GM12892 (cell line): Measurements from ENCODE around the genes TARBP2 and HOXC10.

- RRBS: no CpG with 5 or more reads among the region's 5 CpGs
Observed at GRCh38 chr12:53223983-53224311, 8.1 kb downstream of the RARG start.

DNA sequence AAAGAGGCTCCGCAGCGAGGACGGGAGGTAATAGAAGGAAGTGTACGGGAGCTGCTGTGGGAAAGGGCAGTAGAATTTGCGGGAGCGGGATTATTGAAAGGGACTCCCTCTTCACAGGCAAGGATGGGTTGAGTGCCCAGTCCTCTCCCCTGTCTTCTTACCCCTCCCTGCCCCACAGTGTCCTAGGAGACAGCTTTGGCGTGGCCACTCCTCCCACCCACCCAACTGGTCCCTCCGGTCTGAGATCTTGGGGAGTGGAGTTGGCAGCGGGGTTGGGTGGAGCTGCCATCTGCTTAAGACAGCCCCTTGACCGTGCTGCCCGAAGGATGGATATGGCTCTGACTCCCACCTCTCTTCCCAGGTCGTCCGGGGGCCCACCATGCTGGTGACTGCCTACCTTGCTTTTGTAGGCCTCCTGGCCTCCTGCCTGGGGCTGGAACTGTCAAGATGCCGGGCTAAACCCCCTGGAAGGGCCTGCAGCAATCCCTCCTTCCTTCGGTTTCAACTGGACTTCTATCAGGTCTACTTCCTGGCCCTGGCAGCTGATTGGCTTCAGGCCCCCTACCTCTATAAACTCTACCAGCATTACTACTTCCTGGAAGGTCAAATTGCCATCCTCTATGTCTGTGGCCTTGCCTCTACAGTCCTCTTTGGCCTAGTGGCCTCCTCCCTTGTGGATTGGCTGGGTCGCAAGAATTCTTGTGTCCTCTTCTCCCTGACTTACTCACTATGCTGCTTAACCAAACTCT is 736 bp downstream of the MFSD5 start:
- RRBS: 45% methylated on average over 2 of the region's 16 CpGs

- RRBS: no CpG with 5 or more reads among the region's 5 CpGs
Observed at GRCh38 chr12:53300285-53300725, 810 bp downstream of the MYG1 start.

DNA sequence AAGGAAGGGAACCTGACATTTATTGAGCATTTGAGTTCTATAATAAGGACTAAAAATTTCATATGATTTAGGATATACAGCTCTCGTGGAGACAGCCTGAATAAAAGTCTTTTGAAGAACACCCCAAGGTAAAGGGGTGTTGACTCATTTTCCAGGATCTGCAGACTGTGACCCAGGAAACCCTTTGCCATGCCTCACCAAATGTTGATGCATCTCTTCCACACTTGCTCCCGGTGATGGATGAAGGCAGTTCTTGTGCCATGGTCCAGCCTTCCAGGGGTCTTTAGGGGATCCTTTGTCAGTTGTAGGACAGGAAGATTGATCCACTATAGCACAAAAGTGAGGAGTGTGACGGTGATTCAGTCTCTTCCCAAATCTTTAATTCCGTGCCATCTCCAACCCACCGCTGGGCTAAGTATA is 1.0 kb downstream of the AAAS start:
- RRBS: no CpG with 5 or more reads among the region's 5 CpGs

DNA sequence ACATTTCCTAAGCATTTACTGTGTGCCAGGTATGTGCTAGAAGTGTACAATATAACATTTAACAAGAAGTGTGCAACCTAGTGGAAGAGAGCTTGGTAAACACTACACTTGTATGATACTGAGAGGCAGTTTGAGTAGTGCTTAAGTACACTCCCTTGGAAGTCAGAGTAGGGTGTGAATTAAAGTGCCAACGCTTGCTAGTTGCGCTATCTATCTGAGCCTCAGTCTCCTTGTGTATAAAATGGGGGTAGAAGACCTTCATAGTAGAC is 16.8 kb upstream of the SP7 start:
- RRBS: no CpG with 5 or more reads among the region's 2 CpGs

GRCh38 chr12:53380519-53380943 is 555 bp downstream of the SP1 start:
- RRBS: 1% methylated on average over 19 of the region's 34 CpGs

DNA sequence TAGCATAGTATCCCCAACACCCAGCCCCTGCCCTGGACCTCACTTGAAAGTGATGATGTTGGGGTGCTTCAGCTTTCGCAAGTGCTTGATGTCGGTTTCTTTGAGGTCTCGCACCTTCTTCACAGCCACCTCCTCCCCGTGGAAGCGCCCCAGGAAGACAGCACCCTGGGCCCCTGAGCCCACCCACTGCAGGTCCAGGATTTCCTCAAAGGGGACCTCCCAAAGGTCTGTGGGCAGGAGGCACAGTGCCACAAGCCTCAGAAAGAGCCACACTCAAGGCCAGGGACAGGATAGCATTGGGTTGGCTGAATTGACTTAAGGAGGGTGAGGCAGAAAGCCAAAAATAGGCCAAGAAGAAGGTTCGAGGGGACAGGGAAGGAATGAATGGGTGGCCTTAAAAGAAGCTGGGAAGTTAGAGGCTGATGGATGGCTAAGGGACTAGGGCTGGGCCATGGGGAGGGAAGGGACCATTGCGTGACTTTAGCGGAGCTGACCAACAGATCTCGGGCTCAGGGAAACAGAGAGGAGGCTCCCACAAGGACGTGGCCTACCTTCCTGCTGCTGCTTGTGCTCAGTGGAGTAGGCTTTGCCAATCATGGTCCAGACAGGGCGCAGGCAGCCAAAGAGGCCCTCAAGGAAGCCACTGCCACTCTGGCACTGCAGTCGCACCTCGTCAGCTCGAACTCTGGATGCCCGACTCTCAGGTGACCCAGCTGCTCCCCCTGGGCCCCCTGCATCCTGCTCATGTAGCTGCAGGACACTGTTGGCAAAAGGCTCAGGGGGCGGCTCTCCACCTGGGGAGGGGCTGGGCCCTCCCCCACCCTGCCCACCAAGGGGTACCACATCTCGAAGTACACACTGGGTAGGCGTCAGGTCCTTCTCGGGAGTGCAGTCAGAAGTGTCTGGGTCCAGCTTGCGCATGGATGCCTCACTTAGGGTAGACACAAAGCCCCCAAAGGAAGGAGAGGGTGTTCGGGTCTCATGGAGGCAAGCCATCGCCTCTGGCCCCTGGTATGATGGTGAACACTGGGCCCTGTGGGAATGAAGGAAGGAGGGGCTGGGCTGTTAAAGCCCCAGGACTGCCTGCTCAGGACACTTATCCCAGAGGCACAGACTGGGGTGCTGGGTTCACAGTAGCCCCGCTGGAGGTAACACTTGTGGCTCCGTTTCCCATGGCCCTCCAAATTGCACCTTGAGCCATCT is 12.5 kb downstream of the MAP3K12 start:
- RRBS: no CpG with 5 or more reads among the region's 24 CpGs

- RRBS: no CpG with 5 or more reads among the region's 12 CpGs
Observed at GRCh38 chr12:53493390-53494123, 5.7 kb downstream of the MAP3K12 start.

- RRBS: 7% methylated on average over 1 of the region's 72 CpGs
Observed at GRCh38 chr12:53500868-53501964, at the start of gene TARBP2. TSS of gene TARBP2 (plus strand) at chr12:53501283.

GRCh38 chr12:53513621-53514075 is 6.4 kb upstream of the NPFF start:
- RRBS: no CpG with 5 or more reads among the region's 3 CpGs

DNA sequence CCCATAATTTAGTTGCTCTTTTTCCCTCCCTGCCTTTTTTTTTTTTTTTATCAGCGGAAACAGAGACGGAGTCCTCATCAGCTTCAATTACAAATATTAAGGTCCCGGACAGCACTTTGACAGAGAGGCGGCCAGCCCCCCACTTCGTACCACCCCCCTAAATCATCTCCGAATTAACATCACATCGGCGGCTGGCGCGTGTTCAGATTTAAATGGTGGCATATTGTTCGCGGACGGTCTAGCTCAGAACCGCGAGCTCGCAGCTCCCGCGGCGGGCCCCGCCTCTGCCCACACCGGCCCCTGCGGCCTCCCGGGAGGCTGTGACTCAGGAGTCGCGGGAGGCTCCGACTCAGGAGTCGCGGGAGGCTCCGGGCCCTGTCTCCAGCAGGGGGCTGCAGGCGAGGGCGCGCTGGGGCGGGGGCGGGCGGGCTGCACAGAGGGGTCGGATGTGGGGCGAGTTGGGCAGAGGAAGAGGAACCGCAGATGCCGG is 19.4 kb upstream of the ATP5MC2 start:
- RRBS: 2% methylated on average over 7 of the region's 39 CpGs

GRCh38 chr12:53711394-53712091 is 15.7 kb downstream of the CALCOCO1 start:
- RRBS: no CpG with 5 or more reads among the region's 6 CpGs

DNA sequence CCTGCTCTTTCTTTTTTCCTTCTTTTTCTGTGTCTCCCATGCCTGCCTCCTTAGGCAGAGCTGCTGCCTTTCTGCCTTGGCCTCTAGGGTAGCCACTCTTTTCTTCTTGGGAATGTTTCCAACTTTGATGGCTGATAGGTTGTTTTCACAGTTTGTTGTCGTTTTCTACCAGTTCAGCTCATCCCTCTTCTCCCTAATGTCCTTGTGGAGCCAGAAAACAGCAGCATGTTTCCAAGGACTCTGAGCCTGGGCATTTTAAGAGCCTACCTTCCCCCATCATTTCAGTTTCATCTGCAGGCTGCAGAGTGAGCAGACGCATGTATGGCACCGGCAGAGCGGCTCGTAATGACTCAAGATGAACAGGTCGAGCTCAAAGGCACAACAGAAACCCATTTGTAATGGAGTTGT is 79.3 kb upstream of the CALCOCO1 start:
- RRBS: no CpG with 5 or more reads among the region's 6 CpGs

DNA sequence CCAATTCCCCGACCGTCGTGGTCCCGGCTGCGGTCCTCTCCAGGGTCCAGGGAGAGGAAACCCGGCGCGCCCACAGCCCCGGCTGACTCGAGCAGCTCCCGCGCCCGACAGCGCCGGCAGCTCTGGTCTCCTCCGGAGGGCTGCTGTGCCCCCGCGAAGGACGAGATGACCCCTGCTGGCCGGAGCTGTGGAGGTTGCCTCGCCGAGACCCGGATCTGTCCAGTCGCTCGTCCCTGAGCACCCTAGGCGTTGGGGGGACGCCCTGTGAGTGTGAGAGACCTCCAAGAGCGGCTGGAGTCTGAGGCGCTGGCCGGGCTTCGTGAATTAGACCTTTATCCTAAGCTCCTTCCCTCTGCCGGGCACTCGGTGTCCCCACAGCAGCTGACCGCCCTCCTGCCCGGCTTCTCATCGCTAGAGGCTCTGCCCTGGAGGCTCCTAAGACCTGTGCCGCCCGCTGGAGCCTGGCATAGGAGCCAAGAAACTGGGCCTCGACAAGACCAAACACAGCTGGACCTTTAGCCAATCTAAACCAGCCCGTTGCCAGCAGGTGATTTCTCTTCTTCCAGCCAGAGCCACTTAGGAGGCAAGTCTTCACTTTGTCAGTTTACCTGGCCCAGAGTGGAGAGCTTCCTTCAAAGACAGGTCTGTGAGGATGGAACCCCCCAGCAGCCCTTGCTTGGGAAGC is 6.8 kb downstream of the HOXC12 start:
- RRBS: 18% methylated on average over 19 of the region's 40 CpGs

GRCh38 chr12:53984929-53986066 is at the start of gene HOXC10:
TSS of gene HOXC10 (plus strand) at chr12:53985146.
- RRBS: no CpG with 5 or more reads among the region's 85 CpGs

GRCh38 chr12:53988824-53989777 is 4.2 kb downstream of the HOXC10 start:
- RRBS: no CpG with 5 or more reads among the region's 24 CpGs

GRCh38 chr12:53993125-53993564 is 6.8 kb upstream of the HOXC9 start:
- RRBS: no CpG with 5 or more reads among the region's 5 CpGs

GRCh38 chr12:53995247-53996219 is 4.4 kb upstream of the HOXC9 start:
- RRBS: 10% methylated on average over 14 of the region's 55 CpGs

DNA sequence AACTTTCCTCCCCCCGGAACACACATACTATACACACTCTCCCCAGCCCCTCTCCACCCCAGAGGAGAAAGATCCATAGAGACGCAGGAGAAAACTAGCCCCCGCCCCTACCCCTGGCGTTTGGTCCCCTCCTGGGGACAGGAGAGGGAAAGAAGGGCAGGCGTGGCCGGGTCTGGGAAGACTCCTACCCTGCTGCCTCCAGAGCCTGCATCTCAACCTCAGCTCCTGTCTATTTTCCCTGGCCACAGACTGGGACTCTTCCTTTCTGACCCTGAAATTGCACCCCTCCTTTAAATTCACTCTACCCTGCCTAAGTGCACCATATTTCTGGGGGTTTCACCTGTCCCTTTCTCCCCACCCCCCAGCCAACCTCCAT is 1.6 kb upstream of the HOXC9 start:
- RRBS: no CpG with 5 or more reads among the region's 6 CpGs

- RRBS: under 1% methylated on average over 12 of the region's 51 CpGs
Observed at GRCh38 chr12:54009139-54010286, 728 bp downstream of the HOXC8 start.